Placental epithelial cell (primary cell): ENCODE results near the genes PTPRZ1 and FEZF1.

GRCh38 chr7:117762235-117763149, 110.7 kb downstream of the CTTNBP2 start:
- CAGE, long polyA plus RNA: no peak

GRCh38 chr7:119472391-119472699, 800.6 kb upstream of the KCND2 start:
- CAGE, long polyA plus RNA: no peak

DNA sequence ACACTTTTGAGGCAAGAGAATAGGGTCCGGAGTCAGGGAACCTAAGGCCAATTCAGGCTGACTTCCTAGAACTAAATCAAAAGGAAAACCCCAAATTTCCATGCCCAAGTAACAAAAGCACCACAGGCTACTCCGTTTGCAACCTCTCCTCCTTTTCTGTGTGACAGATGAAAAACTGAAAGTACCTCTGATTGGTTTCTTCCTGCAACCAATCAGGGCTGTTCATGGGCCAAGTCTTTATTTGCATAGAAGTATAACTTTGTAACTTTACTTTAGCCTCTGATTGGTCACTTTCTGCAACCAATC, 239.9 kb upstream of the KCND2 start:
- CAGE, long polyA plus RNA: no peak

GRCh38 chr7:120951848-120952278, 1.3 kb downstream of the ING3 start:
- CAGE, long polyA plus RNA: no peak

- CAGE, long polyA plus RNA: no peak
Observed at GRCh38 chr7:121079353-121080547, 91.2 kb downstream of the CPED1 start.

DNA sequence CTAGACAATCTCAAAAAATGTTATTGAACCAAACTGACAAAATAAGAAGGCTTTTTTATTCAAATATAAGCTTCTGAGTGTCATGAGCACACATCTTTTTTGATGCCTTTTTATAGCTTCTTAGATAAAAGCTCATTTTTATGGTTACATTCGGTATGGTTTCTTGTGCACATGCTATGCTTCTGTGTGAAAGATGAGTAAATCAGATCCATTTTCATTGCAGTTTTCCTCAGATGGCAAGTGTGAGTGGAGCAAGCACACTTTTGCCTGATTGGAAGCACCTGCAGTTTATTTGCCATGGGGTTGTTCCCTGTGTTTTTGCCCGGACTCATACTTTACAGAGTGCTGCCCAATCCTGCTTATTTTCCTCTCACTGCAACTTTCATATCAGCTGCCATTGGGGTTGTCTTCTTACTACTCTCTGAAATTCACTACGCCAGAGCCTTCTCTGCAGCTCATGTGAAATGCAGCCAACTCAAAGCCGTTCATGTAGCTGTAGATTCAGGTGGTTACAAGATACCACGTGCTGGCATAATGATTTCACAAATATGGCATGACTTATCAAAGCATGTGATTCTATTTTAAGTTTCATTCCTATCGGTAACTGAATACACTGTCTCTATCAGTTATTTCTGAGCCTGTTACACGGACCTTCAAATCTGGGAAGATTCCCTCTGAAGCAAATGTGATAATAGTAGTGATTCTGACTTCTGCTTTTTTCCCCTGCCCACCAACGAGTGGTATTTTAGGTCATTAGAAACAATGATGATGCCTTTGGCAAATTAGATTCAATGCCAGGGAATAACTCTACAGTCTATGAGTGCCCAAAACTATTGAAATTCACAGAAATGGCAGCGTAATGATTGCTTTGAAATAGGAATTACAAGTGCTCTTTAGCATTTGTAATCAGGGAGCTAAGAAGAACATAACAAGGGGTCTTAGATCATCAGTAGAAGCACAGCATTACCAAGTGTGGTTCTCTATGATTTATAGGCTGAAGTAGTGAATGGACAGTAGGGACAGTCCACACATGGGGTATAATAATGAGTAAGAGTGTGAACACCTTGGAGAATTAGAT, 130.2 kb upstream of the WNT16 start:
- CAGE, long polyA plus RNA: no peak

DNA sequence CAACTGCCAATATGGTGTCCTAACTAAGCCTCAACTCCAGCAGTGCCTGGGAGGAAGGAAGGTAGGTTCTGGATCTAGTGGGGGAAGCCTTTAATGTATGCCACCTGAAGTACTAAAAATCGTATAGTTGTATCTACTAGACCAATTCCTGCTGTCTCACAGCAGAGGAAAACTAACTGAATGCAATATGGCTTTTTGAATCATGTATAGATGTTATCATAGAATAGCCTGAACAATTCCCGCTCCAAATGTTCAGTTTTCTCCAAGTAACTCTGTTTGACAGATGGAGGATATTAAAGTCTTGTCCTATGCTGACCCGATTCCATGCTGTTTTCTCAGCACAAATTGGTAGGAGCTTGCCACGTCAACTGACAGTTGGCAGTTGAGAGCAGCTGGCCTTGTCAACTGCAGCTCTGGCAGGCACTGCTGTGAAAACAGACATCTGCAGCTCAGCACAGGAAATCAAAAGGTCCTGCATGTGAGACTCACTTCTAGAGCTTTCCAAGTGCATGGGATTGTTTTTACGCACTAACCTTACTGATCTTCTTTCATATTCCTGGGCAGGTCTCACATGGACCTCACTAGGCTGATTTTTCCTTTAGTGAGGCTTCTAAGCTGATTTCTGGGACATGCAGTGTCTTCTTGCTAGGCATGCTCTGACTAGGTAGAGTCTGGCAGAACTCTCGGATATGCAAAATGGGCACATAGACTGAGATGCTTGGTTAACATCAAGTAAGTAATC, 84.4 kb upstream of the WNT16 start:
- CAGE, long polyA plus RNA: no peak

DNA sequence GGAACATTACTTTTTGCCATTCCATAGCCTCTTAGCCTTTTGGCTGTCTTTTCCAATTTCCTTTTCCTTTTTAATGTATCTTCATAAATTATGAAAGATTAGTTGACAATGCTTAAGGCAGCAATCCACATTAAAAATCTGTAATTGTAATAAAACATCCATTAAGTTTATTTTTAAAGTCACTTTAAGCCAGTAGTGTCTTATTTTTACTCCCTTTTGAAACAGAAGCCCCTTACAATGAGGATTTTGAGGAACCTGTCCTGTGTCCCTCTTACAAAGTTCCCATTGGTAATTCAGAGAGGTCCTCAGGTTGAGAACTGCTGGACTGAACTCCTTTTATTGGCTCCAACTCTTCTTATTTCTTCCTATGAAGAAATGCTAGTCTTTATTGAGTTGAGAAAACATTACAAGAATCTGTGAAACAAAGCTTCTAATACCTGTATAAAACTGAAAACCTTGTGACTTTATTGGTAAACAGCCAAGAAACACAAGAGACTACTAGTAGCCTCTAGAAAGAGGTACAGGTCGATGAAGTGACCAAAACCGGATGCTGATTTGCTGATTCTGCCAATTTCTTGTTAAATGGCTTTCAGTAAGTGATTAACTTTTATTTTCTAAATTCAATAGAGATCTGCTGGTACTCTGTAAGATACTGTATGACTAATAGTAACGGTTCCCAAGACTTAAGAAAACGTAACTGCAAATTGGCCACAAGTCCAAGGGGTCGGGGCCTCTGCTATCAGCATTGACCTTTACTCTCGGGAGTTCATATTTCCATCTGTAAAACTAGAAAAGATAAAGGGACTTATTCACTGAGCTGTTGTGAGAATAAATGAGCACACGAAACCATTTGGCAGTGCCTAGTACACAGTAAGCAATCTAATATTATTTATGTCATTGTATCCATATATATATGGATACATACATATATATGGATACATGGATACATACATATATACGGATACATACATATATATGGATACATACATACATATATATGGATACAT, 1.6 kb downstream of the FAM3C start:
- CAGE, long polyA plus RNA: no peak

DNA sequence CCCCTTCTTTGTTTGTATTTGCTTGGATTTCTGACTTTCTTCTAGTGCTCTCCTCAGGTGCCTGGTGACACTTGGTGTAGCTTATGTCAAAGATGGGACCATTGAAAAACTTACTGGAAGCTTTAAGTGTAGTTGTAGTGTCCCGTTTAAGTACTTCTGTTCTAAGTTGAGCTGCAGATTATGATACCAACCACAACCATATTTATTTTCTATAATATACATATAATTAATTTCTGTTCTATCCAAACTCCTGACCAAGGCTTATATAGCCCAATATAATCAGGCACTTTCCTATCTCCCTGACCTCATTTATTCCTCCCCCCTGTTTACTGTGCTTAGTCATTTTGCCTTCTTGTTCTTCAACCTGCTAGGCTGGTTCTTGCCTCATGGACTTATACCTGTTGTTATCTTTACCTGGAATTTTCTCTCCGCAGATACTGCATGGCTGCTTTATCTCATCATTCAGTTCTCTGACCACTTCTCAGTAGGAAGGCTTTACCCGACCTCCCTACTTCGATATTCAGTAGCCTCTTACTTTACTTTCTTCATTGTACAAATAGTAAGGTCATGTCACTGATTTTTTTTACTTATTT, 24.8 kb upstream of the FAM3C start:
- CAGE, long polyA plus RNA: no peak

- CAGE, long polyA plus RNA: no peak
Observed at GRCh38 chr7:121530030-121530737, 134.1 kb upstream of the FAM3C start.

GRCh38 chr7:121714537-121714894, 158.4 kb upstream of the PTPRZ1 start:
- CAGE, long polyA plus RNA: no peak

DNA sequence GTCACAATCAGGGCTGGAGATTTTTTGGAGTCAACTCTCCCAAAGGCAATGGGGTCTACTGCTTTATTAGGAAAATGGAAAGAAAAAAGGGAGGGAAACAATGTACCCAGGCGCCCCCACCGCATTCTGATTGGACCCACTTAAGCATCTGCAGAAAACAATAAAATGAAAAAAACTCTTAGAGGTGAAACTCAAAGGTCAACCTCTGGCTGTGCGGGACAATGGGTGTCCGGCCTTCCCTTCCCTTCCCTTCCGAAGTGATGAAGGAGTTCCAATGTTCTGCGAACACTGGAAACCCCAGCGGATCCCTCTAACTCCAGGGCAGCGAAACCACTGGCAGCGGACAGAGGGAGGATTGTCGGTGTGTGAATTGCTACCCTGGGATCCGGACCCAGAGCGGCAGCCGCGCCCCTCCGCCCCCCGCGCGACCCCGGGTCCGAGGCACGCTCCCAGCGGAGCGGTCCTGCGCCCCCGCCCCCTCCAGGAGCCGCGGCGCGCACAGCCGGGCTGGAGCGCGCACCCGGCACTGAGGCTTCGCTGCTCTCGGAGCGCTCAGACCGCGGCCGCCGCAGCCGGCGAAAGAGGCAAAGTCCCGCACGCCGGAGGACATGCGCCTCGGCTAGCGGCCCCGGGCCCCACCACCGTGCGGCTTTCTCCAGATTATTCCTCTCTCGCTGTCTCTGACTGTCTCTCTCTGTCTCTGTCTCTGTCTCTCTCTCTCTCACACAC, at the start of gene PTPRZ1:
Gene PTPRZ1 (plus strand): TSS at position 555 of the 729 bp plus-strand sequence.
- CAGE, long polyA plus RNA: no peak

DNA sequence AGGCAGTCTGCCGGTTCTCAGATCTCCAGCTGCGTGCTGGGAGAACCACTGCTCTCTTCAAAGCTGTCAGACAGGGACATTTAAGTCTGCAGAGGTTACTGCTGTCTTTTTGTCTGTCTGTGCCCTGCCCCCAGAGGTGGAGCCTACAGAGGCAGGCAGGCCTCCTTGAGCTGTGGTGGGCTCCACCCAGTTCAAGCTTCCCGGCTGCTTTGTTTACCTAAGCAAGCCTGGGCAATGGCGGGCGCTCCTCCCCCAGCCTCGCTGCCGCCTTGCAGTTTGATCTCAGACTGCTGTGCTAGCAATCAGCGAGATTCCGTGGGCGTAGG, 20.3 kb downstream of the FEZF1 start:
- CAGE, long polyA plus RNA: no peak

GRCh38 chr7:122304241-122305229, at the start of gene FEZF1:
TSS of gene FEZF1 (minus strand) at chr7:122304750.
- CAGE, long polyA plus RNA: no peak

GRCh38 chr7:122310065-122310972, 5.8 kb upstream of the FEZF1 start:
- CAGE, long polyA plus RNA: no peak

GRCh38 chr7:122319759-122320607, 15.4 kb upstream of the FEZF1 start:
- CAGE, long polyA plus RNA: no peak

DNA sequence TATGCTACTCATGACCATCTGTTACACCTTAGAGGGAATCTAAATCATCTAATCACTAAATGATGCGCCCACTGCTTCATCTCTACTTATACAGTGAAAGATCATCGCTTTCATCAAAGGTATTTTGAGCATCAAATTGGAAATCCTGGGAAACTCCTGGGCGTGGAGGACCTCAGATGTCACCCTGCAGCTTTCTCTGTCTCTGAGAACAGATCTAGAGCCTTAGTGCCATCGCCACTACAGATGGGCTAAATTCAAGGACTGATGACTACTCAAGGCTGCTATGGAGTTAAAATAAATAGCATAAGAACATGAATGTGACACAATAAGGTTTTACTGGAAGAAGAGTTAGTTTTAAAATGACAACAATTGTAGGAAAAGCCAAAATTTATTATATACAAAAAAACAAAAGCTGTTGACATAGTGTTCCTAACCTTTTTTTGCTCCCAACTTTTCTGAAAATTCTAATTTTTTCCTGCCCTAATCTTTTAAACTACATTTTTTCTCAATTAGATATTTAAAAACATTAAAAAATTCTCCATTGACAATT, 74.3 kb upstream of the FEZF1 start:
- CAGE, long polyA plus RNA: no peak

- CAGE, long polyA plus RNA: no peak
Observed at GRCh38 chr7:122817392-122817922, 68.8 kb downstream of the CADPS2 start.

DNA sequence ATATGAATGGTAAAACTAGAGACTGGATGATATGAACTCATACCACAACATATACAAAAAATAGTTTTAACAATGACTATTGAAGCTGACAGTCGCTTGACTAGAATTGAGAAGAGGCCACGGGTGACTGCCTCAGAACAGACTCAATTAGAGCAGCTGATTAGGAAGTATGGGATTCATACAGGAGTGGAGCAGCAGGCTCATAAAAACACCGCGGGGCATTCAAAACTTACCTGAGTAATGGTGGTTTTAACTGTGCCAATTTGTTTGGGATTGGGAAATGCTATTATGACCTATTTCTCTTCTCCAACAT, 2.1 kb downstream of the CADPS2 start:
- CAGE, long polyA plus RNA: no peak

- CAGE, long polyA plus RNA: no peak
Observed at GRCh38 chr7:122887114-122887726, 960 bp upstream of the CADPS2 start.